Sciatic nerve (tissue), 1 donor: ENCODE measurements around a stretch of chr15.

DNA sequence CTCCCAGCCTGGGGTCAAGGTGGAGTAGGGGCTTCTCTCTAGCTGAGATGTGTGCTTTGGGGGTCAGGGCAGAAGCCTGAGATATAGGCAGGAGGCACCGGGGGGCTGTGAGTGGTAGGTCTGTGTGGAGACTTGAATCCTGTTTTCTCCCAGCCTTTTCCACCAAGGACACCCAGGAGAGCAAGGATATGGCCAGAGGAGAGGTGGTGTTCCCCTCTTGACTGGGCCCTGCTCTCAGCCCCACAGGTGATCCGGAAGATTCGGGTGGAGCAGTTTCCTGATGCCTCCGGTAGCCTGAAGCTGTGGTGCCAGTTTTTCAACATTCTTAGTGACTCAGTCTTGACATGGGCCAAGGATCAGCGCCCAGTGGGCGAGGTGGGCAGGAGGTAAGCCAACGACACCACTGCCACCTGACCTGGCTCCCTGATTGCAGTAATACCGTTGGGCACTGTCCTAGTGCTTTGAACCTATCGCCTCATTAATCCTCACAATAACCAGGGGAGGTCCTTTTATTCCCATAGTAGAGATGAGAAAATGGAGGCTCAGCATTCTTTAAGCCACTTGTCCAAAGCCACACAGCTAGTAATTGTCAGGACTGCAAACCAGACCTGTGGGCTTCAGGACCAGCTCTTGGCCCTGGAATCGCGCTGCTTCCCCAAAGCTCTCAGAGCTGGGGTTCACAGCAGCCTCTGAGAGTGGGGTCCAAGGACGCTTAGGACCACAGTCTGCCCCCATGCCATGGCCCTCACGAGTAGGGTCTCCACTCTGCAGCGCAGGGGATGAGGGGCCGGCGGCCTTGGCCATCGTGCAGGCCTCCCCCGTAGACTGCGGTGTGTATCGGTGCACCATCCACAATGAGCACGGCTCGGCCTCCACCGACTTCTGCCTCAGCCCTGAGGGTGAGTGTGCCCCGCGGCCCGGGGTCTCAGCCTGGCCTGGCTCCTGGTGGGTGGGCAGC lies 25.2 kb upstream of the SLC28A1 start:
- PRO-cap, result no peak

DNA sequence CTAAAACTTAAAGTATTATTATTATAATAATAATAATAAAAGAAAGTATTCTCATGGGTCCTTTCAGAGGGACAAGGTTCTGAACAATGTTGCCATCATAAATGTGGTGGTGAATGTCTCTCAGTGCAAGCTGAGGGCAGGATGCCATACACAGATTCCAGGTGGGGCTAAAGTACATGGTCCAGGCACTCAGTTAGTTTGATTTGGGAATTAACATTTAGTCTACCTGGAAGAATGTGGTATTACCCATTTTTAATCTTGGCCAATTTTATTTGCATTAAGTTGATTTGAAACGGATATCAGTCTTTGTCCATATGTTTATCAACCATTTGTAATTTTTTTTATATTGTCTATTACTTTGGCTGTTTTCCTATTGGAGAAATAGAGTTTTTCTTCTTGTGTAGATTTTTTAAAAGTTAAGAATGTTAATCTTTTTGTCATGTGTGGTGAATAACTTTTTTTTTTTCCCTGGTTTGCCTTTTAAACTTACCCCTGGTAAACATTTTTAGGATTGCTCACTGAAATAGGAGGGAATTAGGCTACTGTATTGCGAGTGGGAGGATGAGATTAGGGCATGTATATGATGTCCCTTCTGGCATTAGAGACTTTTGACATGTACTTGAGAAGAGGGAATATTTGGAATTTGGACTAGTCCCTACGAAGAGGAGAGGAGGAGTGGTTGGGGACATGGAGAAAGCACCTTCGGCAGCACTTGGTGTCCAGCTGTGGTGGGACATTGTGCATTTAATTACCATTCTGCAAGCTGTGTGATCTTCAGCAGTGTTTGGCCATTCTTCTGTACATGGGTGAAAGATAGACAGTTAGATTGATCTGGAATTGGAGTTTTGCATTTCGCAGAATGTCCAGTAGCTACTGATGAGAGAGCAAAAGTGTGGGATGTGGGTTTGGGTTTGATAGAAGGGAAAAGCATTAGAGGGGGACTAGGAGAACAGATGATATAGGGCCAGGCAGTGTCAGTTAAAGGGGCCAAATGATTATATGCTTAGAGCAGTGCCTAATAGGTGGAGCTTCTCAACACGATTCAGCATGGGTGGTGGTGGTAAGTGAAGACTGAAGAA lies 24.9 kb downstream of the PDE8A start:
- PRO-cap, result no peak

GRCh38 chr15:85010412-85011667 lies 29.2 kb downstream of the PDE8A start:
- PRO-cap, result no peak

DNA sequence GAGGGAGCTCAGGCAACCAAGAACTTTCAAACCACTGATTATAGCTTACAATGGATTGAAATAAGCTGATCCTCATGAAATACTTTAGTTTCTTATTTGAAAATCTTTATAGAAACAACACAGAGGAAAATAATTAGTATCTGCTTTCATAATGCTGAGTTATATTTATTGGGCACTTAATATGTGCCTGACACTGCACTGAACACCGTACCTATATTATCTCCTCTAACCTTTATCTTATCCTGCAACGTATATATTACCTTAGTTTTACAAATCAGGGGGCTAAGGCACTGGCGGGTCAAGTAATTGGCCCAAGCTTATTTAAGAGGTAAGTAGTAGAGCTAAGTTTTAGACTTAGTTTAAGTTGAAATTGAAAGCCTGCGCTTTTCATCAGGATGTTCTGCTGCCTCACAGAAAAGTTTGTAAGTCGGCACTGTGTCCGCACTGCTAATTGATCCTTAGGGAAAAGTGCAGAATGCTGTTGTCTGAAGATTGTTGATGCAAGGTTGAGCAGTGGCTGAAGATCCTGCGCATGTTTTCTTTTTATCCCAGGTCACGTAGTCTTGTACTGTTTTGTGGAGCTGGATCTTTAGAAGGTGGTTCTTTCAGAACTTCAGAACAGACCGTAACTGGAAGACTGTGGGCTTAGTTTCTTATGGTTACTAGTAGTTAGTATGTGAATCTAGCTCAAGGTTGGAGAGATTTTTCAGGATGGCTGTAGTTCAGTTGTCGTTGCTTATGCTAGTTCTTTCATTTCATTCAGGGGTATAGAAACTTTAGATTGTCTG lies 32.5 kb downstream of the AKAP13 start:
- PRO-cap, result no peak

DNA sequence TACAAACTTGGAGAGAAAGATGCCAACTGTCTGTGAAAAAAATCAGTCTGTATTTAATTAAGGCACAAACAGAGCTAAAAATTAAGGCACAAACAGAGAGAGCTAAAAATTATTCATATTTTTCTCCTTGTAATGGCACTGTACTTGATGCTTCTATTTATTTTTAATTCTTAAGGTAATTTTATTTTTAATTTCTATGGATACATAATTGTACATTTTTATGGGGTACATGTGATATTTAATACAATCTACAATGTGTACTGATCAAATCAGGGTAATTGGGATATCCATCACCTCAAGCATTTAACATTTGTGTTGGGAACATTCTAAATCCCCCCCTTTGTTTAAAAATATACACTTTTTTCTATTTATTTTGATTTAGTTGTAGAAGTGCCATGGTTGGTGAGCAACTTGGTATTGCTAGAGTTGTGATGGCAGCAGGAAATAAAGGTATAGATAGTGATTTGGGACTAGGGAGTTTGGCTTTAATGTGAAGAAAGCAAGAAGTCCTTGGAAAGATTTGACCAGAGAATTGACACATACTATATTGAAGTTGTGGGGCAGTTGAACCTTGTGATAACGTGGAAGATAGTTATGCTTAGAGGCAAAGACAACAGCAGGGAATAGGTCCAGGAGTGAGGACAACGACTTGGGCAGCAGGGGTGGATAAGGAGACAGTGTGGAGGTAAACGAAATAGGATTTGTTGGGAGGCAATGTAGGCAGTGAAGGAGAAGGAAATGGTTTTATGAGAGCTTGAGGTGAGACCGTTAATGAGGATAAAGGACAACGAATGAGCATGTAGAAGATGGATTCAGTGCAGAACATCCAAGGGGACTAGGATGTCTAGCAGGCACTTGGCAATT lies 65.5 kb downstream of the AKAP13 start:
- PRO-cap, result no peak

GRCh38 chr15:85504689-85505087 lies 124.3 kb downstream of the AKAP13 start:
- PRO-cap, result no peak

DNA sequence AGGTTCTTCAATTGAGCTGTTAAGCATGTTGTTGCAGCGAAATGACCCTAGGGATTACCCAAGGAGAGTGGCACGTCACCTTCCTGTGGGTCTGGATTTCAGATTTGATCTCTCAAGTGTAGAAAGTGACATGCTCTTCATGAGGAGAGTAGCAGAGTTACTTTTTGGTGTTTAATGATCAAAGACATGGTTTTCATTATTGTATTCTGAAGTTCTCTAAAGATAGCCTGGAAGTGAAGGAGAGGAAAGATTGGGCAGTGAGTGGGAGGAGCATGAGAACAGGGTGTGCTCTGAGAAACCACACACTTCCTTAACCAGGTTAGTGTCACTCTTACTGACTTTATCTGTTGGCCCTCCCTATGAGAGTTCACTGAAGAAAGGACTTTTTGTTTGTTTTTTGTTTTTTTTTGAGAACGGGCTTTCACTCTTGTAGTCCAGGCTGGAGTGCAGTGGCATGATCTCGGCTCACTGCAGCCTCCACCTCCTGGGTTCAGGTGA lies 153.7 kb downstream of the AKAP13 start:
- PRO-cap, result no peak

DNA sequence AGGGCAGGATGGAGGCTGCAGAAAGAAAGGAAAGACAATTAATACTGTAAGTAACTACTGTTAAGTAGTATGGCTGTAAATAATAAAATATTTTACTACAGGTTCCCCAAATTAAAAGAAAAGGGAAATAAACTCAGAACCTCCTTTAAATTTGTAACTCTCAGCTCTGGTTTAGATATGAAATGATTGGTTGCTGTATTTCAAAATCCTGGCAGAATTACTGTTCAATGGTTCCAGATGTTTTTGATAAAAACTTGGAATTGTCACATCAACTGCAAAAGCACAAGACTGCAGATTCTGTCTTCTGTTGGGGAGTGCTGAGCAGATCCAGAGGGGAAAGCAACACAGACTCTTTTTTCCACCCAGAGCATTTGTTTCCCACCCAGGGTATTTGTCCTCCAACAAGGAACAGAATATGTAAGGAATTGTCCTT lies 178.2 kb downstream of the KLHL25 start:
- PRO-cap, result unidirectional peak, plus-strand start at position 313 of the sequence

DNA sequence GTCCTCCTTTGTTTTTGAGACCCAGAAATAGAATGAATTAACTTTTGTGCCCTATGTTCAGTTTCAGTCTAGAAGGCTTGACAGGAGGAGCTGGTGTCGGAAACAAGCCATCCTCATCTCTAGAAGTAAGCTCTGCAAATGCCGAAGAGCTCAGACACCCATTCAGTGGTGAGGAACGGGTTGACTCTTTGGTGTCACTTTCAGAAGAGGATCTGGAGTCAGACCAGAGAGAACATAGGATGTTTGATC lies 130.3 kb downstream of the KLHL25 start:
- PRO-cap, result no peak

GRCh38 chr15:85750829-85751270 lies 43.9 kb downstream of the KLHL25 start:
- PRO-cap, result bidirectional peak, plus-strand start at chr15:85751127, minus-strand start at chr15:85750999

DNA sequence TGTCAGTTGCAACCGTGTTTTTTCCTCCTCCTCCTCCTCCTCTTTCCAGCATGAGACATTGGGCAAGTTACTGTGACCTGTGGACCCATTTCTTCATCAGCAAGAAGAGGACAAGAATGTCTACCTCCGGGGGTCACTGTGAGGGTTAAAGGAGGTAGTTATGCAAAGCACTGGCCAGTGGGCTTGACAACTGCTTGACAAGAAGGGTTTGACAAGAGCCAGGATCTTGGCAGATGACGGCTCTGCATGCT lies 37.2 kb downstream of the KLHL25 start:
- PRO-cap, result no peak

DNA sequence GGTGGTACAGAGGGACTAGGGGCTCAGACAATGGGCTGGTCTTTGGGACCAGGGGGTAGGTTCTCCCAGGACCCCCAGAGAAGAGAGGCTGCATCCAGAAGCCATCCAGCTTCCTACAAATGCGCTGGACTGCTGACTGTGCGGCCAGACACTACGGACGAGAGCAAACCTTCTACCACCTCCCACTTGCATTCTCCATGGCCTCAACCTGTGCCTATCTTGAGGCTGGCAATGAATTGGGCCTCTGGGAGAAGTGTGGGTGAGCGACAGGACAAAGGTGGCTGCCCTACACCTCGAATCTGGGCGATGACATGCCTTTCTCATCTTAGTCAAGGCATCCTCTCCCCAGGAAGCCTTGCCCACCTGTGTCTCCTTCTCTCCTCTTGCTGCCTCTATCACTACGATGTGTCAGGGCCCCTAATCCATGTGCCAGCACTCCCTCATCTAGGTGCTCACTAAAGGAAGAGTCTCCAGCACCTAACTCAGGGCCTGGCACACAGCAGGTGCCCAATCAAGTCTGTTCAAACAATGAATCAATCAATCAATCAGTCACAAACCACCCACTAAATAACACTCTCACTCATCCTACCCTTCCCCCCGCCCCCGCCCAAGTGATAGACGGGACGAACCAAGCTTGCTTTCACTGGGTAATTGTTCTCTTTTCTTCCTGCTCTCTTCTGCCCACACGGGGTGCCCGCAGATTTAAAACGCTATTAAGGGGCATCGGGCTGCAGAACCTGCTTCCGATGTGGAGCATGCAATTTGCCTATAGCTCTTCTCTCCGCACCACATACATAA lies 2.1 kb downstream of the KLHL25 start:
- PRO-cap, result no peak

- PRO-cap, result no peak
These were observed 42.3 kb upstream of the KLHL25 start for GRCh38 chr15:85836925-85837464.

GRCh38 chr15:85837911-85838123 lies 43.1 kb upstream of the KLHL25 start:
- PRO-cap, result no peak

DNA sequence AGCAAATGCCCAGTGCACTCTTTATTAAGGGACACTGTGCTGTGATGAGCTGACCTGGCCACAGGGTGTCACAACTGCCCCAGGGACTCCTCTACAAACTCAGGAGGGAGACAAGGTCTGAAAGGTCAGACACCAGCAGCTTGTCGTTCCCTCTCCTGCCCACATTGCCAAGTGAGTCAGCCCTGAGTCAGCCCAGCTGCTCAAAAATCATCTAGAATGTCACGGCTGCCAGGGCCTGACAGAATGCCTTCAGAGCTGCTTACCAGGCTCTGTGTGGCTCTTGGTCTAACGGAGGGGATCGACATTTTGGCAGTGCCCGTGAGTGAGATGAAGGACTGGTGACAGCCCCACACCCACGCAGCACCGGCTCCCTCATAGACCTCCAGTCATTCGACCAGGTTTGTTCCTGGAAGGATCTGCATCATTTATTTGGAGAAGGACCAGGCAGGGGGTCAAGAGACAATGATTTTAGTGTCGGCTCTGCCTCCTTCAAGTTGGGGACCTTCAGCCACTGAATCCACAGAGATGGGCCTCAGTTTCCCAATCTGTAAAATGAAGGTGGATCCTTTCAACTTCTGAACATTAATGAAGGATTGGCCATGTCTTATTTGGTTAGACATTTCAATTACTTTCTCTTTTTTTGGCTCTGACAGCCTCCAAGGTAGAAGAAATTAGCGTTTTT lies 545.2 kb downstream of the AGBL1 start:
- PRO-cap, result no peak

GRCh38 chr15:88015197-88015586 lies 241.3 kb downstream of the NTRK3 start:
- PRO-cap, result no peak

DNA sequence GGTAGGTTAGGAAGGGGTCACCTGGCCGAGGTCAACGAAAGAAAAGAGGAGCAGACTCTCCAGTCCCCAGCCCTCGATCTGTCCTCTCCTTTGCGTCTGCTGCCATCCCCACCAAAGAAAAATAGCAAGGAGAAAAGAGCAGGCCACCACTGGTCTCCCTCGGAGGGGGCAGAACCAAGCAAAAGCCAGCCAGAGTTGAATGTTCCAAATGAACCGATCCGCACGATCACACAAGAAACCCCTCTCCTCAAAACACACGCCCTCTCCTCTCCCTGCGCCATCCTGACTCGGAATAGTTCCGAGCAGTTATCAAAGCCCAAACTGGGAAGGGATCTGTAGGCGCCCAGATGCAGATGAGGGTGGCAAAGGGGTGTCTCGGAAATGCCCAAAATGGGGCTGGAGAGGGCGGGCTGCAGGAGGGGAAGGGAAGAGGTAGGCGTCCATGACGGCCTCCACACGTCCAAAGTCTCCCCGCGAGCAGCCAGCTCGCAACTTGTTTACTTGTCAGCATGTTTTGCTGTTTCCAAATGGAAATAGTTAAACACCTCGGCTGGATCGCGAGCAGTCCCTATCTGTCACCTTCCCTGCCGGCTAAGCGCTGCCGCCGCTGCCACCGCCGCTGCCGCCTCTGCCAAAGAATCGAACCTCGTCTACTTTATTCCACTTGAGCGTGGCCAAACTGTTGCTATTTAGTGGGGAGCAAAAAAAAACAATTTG lies 1.5 kb downstream of the NTRK3 start:
- PRO-cap, result bidirectional peak, plus-strand start at position 424 of the sequence, minus-strand start at position 294 of the sequence

GRCh38 chr15:88400921-88401524 lies 66.2 kb downstream of the MRPL46 start:
- PRO-cap, result no peak

DNA sequence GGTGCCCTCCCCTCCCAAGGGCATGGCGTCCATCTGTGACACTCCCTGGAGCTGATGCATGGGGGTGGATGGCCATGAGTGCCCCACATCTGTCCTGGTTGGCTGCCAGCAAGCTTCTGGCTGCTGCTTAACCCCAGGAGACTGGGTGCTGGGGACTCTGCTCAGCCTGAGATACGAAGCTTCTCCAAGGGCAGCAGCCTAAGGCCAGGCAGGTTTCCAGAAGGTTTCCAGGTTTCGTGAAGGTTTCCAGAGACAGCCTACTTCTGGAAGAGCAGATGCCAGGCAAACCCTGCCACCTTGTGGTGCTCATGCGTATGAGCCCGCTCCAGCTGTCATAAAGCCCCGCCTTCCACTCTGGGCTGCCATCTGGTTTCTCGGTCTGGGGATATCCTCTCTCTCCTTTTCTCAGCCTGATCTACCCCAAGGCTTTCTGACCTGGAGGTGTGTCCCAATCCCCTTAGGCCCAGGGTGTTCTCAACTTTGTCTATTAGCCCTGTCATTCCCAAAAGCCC lies 12.2 kb downstream of the MRPL46 start:
- PRO-cap, result no peak

DNA sequence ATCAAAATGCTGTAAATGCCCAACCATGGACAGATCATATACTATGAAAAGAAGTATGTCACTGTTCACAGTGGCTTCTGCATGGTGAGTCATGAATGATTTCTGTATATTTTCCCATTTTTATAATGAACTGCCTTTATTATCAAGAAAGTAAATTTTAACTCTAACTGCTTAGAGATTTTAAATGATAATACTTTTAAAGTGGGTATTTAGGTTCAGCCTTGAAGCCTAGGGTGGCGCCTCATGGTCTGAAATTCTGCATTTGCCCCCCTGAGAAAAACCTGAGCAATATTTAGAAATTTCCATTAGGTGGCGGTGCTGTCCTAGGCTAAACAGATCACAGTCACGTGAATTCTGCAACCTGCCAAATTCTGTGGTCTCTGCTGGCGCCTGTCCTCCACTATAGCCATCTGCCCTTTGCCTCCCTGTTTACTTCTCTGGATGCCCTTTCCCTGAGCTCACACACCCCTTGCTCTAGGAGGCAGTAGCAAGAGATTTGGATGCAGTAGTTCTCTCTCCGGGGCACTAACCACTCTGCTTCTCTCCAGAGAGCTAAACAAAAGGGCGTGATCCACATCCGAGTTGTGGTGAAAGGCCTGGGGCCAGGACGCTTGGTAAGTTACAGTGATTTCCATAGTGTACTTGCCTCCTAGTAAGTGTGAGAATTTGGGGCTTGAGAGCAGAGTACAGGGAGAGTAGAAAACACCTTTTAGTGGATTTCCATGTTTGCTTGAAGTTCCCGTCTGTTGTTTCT lies 9.1 kb downstream of the MRPS11 start:
- PRO-cap, result no peak